Smooth muscle cell (in vitro differentiated cells): ENCODE measurements around the genes C6orf136 and PPP1R18.

DNA sequence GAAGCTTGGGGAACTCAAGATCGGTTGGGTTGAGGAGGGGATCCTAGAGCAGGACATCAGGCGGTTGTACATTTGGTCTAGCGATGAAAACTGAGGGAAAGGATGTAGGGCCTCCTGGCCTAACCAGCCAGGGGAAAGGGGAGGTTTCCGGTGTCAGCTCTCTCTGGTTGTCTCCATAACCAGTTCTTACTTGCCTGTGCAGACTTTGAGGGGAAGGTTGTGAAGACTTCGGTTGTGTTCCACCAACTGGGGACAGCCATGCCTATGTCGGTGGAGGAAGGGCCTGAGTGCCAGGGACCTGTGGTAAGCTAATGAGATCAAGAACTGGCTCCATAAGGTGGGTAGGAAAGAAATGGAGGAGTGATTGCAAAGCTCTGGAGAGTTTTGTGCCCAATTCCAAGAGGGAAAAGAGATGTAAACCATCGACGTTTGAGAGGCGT lies 670 bp downstream of the POLR1H start:
- RAMPAGE, long total RNA: no peak

DNA sequence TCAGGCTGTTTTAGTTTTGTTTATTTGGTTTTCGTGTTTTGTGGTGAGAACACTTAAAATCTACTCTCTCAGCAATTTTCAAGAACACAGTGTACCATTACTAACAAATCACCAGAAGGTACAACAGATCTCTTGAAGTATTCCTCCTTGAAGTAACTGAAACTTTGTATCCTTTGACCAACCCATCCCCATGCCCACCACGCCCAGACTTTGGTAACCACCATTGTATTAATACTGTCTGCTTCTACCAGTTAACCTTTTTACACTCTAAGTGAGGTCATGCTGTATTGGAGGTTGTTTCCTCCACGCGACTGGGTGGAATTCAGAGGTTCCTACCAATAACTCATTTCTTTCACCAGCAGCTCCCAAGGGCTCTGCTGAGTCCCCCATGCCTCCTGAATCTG lies 5.7 kb upstream of the TRIM40 start:
- RAMPAGE, long total RNA: no peak

DNA sequence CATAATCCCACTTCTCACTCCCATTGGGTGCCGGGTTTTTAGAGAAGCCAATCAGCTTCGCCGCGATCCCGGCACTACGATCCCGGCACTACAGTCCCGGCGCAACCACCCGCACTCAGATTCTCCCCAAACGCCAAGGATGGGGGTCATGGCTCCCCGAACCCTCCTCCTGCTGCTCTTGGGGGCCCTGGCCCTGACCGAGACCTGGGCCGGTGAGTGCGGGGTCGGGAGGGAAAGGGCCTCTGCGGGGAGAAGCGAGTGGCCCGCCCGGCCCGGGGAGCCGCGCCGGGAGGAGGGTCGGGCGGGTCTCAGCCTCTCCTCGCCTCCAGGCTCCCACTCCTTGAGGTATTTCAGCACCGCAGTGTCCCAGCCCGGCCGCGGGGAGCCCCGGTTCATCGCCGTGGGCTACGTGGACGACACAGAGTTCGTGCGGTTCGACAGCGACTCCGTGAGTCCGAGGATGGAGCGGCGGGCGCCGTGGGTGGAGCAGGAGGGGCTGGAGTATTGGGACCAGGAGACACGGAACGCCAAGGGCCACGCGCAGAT lies 46.4 kb upstream of the TRIM26 start:
- RAMPAGE, long total RNA: no peak

GRCh38 chr6:30288132-30288994 lies 38.4 kb upstream of the TRIM39 start:
- RAMPAGE, long total RNA: no peak

DNA sequence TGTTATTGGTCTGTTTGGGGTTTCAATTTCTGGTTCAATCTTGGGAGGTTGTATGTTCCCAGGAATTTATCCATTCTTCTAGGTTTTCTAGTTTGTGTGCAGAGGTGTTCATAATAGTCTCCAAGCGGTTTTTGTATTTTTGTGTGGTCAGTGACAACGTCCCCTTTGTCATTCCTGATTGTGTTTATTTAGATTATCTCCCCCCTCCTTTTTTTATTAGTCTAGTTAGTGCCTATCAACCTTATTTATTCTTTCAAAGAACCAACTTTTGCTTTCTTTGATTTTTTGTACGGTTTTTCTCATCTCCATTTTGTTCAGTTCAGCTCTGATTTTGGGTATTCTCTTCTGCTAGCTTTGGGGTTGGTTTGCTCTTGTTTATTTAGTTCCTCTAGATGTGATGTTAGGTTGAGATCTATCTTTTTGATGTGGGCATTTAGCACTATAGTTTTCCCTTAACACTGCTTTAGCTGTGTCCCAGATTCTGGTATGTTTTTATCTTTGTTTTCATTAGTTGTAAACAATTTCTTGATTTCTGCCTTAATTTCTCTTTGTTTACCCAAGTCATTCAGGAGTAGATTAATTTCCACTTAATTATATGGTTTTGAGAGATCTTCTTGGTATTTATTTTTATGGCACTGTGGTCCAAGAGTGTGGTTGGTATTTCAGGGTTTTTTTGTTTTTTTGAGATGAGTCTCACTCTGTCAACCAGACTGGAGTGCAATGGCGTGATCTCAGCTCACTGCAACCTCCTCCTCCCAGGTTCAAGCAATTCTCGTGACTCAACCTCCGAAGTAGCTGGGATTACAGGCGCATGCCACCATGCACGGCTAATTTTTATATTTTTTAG lies 26.2 kb upstream of the TRIM39 start:
- RAMPAGE, long total RNA: no peak

DNA sequence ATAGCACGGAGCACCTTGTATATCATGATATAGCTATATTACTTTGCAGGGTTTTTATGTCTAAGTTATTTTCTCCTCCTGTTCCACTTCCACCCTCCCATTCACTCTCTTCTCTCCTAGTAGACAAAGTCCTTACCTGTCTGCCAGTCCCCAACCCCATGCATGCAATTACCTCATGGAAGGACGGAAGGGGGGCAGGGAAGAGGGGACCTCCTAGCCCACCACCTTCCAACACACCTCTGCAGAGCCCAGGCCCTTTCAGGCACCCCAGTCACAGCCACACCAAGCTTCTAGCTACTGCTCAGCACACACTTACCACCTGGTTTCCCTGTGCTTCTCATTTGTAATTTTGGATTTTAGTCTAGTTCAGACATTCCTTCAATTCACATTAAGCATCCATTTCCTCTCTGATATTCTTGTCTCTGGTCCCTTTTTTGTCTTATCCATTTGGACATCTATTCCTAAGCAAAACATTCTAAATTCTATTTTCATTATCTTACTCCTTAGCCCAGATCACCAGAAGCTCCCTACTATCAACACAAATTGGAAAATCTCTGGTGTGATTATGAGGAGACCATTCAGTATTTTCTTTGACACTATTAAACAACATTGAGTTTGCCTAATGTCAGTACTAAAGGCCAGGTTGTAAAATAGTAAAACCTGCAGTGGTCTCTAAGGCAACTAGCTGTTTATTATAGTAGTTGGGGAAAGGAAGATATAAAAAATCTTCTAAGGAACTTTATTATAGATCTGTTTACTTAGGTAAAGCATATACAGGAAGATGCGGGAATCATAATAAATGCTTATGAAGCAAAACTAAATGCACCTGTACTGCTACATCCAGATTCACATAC lies 9.2 kb upstream of the TRIM39 start:
- RAMPAGE, long total RNA: no peak

DNA sequence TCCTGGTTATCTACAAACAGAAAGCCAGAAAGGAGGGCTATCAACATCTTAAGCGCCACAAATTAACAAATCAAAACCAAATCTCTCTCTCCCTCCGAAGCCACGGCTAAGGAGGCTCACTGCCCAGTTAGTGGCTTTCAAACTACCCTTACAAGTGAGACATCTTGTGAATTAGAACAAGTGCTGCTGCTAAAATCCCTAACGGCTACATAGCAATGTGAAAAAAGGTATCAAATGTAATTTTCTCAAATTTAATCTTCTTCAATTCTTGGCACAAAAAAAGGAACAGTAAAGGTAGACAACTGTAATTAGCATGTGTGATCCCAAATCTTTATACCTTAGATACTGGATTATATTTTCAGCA lies 1.5 kb upstream of the TRIM39 start:
- RAMPAGE, long total RNA: no peak

DNA sequence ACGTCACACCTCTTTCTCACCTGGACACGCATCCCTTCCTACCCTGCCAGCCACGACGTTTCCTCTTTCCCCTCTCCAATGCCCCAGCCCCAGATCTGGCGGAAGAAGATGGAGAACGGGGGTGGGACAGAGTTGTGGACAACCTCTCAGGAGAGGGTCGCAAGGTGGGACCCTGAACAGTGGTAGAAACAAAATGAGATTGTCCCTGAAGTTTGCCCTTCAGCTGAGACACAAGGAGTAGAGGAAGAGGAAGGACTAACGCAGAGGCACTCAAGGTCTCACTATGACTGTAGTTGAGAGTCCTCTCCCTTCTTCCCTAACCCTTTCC lies 529 bp downstream of the TRIM39 start:
- RAMPAGE, long total RNA: no peak

DNA sequence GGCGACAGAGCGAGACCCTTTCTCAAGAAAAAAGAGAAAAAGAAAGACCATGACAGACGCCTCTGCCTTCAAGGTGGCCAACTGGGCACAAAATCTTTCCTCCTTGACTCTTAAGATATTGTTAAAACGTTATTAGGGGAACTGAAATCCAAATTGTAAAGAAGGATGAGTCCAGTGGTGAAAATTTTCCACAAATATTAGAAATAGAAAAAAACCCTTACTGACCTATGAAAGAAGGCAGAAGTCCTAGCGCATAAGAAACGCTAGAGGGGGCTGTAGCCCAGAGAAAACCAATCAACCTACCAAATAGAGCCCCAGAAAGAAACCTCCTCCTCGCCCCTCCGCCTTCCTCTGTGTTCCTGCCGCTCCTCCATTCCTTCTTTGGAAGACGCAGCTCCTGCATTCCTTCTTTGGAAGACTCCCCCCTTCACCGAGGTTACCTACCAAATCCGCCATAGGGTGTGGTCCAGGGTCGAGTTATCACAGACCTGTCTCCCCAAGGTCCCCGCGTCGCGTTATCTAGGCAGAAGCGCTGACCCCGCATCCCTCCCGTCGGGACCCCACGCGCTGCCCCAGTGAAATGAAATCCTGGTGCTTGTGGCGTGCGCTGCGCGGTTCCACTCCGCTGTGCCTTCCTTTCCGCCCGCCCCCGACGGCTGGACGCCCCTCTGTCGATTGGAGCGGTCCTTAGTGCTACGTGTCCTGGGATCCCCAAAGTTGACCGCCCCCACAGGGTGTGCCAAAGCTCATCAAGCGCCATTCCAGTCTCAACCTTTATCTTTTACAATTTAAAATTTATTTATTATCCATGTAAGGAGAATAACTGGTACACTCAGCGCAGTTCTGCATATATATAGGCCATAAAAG lies 12.8 kb downstream of the RPP21 start:
- RAMPAGE, long total RNA: no peak

DNA sequence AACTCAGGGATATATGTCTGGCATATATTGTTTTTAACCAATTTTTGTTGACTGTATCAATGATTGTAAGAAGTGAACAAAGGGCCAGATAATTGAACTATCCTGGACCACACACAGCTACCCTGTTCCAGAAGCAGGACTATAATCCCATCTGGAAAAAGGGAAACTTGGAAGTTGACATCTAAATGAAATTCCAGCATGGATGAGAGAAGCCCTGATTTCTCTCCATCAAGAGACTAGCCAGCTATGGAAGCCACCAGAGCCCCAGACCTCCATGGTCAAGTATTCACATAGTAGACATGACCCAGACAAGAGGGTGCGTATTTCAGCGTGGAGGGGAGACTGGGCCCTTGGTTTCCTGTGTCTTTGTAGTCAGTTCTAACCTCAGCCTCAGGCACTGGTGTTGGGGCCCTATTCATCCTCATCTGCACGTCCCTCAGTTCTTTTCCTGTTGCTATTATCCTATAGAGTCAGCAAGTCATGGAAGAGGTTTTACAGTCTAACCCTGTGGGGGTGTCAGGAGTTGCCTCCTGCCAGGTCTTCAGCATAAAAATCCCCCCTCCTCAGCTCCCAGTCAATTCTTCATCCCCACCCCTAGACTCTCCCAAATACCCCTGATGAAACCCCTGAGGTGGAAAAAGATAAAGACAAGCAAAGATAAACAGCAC lies 12.5 kb downstream of the GNL1 start:
- RAMPAGE, long total RNA: no peak

DNA sequence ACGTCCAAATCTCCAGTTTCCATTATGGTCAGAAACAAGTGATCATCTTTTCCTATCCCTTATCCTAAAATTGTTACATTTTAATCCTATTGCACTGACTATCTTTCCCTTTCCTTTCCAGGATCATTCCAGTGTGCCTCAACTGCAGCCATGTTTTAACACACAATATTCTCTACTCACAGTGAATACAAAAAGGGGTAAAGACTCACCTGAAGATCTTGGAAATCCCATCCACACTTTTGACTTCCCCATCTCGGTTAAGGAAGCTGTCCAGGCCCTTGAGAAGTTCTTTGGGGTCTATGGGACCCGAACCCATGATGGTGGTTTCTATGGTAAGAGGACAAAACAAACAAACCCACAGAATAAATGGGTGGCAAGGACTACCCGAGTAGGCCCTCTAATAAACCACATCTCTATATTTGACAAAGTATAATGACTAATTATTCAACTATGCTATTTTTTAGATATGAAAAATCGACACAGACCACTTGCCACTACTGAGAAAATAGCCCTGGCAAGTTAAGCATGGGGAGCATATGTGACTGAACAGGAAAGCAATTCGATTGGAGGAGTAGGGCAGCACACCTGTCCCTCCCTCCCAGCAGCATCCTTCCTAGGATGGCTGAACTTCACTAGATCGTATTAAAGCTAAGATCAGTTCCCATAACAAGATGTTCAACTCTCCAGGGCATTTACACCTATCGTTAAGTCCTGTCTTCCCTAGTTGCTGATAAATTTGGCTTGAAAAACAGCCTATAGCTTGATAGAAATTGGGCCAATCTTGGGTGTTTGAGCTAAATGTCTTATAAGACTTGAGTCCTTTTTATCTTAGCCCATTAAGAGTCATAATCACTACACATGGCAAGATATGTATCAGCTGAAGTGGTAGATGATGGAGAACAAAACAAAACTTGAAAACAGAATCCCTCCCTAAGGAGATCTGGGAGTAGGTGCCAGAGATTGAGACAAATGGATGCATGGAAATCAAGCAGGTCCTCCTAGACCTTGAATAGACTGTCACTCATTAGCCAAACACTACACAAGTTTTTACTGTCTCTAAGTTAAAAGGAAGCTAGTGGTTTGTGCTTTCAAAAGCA lies 7.1 kb downstream of the PPP1R10 start:
- RAMPAGE, long total RNA: no peak

- RAMPAGE, long total RNA: no peak
These were observed 1.5 kb downstream of the PPP1R10 start for GRCh38 chr6:30615337-30616187.

DNA sequence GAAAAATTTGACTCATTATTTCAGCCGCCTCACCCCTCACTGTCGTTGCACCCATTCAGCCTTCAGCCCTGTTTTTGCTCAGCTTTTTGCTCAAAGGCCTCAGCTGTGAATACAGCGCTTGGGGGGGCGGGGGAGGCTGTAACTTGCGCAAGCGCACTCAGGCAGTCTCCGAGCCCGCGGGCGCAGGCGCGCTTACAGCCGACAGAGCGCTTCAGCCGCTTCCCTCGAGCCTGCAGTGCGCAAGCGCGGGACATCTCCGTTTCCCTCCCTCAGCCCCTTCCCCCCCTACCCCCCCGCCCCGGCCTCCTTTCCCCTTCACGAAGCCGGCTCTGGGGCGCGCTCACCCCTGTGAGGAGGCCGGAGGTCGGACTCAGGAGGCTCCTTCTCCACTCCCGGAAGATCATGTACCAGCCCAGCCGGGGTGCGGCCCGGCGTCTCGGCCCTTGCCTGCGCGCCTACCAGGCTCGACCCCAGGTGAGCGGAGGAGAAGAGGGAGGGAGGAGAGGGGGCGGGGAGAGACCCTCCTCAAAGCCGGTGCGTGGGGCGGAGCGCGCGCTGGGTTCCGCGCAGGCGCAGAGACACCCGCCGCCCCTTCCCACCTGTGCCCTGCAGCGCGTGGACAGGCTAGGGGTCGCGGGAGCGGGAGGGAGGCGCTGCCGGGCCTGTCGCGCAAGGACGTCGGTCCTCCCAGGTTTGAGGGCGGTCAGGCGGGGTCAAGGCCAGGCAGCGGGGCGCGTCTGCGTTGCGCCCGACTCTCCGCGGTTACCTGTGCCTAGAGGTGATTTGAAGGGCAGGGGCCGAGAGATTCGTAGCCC lies at the start of gene C6orf136:
Gene C6orf136, plus strand, starts transcription at position 304 of the 815 bp plus-strand sequence.
- RAMPAGE, long total RNA: start-site peak on the plus strand centred at position 314 of the sequence, 63 bp wide, 52 and 21 reads in 2 replicates

- RAMPAGE, long total RNA: no peak
These were observed 1.8 kb downstream of the PPP1R18 start for GRCh38 chr6:30684309-30685305.

GRCh38 chr6:30686323-30687094 lies at the start of gene PPP1R18:
TSS of gene PPP1R18 (minus strand) at chr6:30686645.
- RAMPAGE, long total RNA: start-site peak on the minus strand at chr6:30686606-30686688, 216 and 81 reads in 2 replicates

DNA sequence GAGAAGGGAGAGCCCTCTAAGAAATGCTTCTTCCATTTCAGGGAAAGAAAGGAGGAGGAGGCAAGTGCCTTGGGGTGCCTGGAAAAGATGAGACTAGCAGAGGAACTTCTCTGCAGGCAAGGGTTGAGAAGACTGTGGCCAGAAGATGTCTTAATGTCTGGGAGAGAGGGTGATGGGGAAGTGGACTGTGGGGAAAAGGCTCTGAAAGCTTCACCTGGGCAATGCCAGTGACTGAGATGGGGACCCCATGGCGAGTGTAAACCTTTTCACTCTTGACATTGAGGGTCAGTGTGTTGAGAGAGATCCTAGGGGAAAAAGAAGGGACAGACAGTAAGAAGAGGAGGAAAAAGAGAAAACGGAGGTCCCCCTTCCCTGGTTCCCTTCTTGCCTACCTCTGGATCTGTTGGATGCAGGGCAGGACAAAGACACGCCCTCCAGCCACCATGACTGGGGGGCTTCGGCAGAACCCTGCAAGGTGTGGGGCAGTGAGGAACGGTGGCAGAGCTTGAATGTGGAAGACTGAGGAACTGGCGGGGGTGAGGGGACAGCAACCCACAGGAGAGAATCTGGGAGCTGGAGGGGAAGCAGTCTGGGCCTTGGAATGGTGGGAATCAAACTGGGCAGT lies 975 bp downstream of the FLOT1 start:
- RAMPAGE, long total RNA: no peak

GRCh38 chr6:30747944-30748806 lies 3.8 kb upstream of the IER3 start:
- RAMPAGE, long total RNA: no peak

GRCh38 chr6:30793484-30794157 lies 49.3 kb upstream of the IER3 start:
- RAMPAGE, long total RNA: no peak

GRCh38 chr6:30798941-30799519 lies 54.7 kb upstream of the IER3 start:
- RAMPAGE, long total RNA: no peak

GRCh38 chr6:30812998-30814033 lies 69.0 kb upstream of the IER3 start:
- RAMPAGE, long total RNA: no peak